ENCODE results near the gene SH3BP4.

- PRO-cap, result no peak
- RAMPAGE, long total RNA, 4 experiments, result no peak in any of the 4 experiments
Observed at GRCh38 chr2:233775454-233775951, 2.6 kb upstream of the MROH2A start.

GRCh38 chr2:233976684-233977487 is 59.7 kb downstream of the TRPM8 start:
- PRO-cap, result no peak
- RAMPAGE, long total RNA, 4 experiments, result no peak in any of the 4 experiments

DNA sequence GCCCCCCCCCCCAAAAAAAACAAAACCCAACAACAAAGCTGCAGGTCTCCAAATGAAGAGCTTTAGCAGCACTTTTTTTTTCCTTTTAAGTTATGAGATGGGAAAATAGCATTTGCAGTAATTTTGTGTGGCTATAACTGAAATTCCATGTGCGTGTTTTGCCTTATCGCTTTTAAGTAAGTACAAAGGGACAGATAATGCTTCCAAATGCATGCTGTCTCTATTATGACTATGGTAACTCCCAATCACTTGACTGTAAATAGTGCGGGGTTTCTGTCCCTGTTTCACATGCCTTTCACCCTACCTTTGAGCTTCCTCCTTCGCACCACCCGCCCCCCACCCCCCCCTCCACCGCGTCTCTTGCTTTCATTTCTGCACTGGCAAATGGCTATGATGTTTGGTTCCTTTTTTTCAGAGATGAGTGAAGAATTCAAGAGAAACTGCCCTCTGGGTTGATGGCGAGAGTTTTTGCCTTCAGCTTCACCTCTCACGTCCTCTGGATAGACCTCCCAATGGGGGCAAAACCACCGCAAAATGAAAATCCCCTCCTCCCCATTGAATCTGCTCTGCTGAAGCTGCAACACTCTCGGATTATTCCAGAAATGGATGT is 25.1 kb upstream of the SPP2 start:
- PRO-cap, result bidirectional peak, plus-strand start at position 369 of the sequence, minus-strand start at position 297 of the sequence
- RAMPAGE, long total RNA, 4 experiments, result no peak in any of the 4 experiments

GRCh38 chr2:234101958-234102480 is 51.5 kb downstream of the SPP2 start:
- PRO-cap, result no peak
- RAMPAGE, long total RNA, 4 experiments, result no peak in any of the 4 experiments

- PRO-cap, result no peak
- RAMPAGE, long total RNA, 4 experiments, result no peak in any of the 4 experiments
Observed at GRCh38 chr2:234269746-234270276, 219.3 kb downstream of the SPP2 start.

GRCh38 chr2:234372929-234373404 is 123.9 kb downstream of the ARL4C start:
- PRO-cap, result no peak
- RAMPAGE, long total RNA, 4 experiments, result no peak in any of the 4 experiments

- PRO-cap, result no peak
- RAMPAGE, long total RNA, 4 experiments, result no peak in any of the 4 experiments
Observed at GRCh38 chr2:234427692-234428080, 69.2 kb downstream of the ARL4C start.

DNA sequence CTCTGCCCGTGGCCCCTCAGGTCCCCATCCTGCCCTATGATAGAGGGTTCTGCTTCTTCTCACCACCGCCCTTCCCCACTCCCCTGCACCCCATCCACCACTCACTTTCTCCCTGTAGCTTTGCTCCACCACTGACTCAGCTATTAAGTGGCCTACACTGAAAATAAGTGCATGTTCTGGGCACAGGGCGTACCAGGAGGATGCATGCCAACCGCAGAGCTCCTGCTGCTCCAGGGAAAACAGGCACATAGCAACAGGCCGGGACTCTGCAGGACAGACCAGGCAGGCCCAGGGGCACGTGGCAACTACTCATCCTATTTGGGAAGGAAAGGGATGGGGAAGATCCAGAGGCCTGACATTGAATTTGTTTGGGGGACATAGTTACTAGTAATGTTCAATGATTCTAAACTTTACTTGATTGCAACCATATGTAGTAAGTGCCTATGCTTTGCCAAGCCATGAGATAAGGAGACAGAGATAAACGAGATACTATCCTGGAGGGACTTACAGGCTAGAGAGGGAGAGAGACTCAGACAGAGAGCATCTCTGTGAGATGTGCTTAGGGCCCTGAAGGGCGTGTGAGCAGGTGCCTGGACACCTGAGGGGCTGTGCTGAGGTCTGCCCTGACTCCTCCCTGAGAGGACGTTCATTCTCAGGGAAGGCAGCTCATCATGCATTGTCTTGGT is 28.3 kb downstream of the ARL4C start:
- PRO-cap, result no peak
- RAMPAGE, long total RNA, 4 experiments, result no peak in any of the 4 experiments

- PRO-cap, result no peak
- RAMPAGE, long total RNA, 4 experiments, result no peak in any of the 4 experiments
Observed at GRCh38 chr2:234492675-234493126, 4.2 kb downstream of the ARL4C start.

- PRO-cap, result no peak
- RAMPAGE, long total RNA, 4 experiments, result no peak in any of the 4 experiments
Observed at GRCh38 chr2:234493127-234493528, 3.8 kb downstream of the ARL4C start.

GRCh38 chr2:234494181-234494562 is 2.7 kb downstream of the ARL4C start:
- PRO-cap, result unidirectional peak, plus-strand start at chr2:234494480
- RAMPAGE, long total RNA, 4 experiments, result no peak in any of the 4 experiments

DNA sequence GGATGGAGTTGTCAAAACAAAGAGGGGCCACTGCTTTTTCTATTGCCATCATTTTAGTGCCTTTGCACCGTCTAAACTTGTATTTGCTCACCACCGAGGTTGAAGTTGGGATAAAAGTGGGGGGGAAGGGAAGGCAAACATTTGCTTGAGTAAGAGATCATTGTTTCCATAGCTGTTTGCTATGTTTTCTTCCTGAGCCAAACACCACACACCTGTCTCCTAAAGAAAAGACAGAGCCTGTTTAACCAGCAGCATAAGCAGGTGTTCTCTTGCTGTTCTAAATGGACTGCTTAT is 179.2 kb upstream of the ARL4C start:
- PRO-cap, result no peak
- RAMPAGE, long total RNA, 4 experiments, result no peak in any of the 4 experiments

DNA sequence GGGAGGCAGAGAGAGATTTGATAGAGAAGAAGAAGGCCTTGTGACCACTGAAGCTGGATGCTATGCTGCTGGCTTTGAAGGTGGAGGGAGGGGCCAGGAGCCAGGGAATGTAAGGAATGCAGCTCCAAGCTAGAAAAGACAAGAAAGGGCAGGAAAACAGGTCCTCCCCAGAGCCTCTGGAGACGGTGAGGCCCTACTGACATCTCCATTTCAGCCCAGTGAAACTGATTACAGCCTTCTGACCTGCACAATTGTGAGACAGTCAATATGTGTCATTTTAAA is 189.6 kb upstream of the ARL4C start:
- PRO-cap, result no peak
- RAMPAGE, long total RNA, 4 experiments, result no peak in any of the 4 experiments

GRCh38 chr2:234951582-234952357 is at the start of gene SH3BP4:
Gene SH3BP4 (plus strand): TSS chr2:234952017.
- PRO-cap, result bidirectional peak, plus-strand start at chr2:234952029, minus-strand start at chr2:234951872
- RAMPAGE, long total RNA, 4 experiments, result no peak in any of the 4 experiments

GRCh38 chr2:234953273-234954225 is 1.7 kb downstream of the SH3BP4 start:
- PRO-cap, result unidirectional peak, minus-strand start at chr2:234953911
- RAMPAGE, long total RNA, 4 experiments, result no peak in any of the 4 experiments

DNA sequence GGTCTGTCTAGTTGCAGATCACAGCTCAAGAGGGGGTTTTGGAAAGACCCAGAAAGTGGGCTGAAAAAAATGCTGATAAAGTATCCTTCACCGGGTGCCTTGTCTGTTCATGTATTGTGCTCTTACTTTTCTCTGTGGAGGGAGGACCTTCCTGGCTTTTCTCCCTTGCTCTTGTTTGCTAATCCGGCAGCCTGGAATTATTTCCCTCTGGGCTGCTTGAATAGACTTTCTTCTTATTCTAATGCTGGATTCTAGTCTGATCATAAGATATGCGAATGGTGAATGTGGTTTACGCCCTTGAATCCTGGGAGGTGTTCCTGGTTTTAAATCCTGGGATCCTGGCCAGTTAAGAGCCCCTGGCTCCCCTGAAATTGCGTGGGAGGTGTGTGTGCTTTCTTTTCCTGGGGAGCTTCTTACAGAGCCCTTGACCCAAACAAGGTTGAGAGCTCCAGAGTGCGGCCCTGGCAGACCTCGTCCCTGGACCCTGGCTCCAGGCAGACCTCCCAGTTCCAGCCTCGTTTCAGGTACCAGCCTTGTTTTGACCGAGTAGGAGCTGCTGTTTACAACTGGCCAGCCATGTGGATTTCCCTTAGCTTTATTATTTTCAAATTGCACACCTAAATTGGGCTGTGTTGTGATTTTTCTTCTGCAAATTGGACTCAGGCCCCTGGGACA is 2.7 kb downstream of the SH3BP4 start:
- PRO-cap, result no peak
- RAMPAGE, long total RNA, 4 experiments, result no peak in any of the 4 experiments

- PRO-cap, result no peak
- RAMPAGE, long total RNA, 4 experiments, result no peak in any of the 4 experiments
Observed at GRCh38 chr2:234991979-234992317, 40.1 kb downstream of the SH3BP4 start.

GRCh38 chr2:235053608-235054313 is 101.9 kb downstream of the SH3BP4 start:
- PRO-cap, result no peak
- RAMPAGE, long total RNA, 4 experiments, result no peak in any of the 4 experiments

GRCh38 chr2:235449711-235450156 is 44.1 kb upstream of the AGAP1 start:
- PRO-cap, result no peak
- RAMPAGE, long total RNA, 4 experiments, result no peak in any of the 4 experiments

- PRO-cap, result no peak
- RAMPAGE, long total RNA, 4 experiments, result no peak in any of the 4 experiments
Observed at GRCh38 chr2:235468821-235469446, 24.9 kb upstream of the AGAP1 start.

Measured in Peyer's patch (tissue), 4 donors.